BE2C (cell line): ENCODE measurements around the gene PXK.

DNA sequence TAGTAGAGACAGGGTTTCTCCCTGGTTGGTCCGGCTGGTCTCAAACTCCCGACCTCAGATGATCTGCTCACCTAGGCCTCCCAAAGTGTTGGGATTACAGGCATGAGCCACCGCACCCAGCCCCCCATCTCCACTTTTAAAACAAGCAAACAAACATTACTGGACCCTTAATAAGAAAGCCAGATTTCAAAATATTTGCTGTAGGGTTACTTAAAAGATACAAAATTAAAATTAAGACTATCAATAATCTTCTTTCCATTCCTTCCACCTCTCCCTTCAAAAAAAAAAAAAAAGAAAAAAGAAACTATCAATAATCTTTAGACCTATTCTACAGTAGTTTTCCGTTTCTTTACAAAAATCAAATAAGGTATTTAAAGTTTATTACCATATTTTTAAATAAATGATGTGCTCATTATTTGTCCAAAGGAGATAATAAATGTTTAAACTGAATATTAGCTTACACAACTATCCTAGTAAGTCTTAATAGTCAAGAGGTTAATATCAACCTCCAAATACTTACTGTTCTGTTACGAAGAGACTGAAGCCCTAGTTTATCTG, 19.0 kb downstream of the PDE12 start:
- RRBS, result no CpG with 5 or more reads among the region's 5 CpGs

GRCh38 chr3:57580402-57581161, 16.6 kb downstream of the ARF4 start:
- RRBS, result no CpG with 5 or more reads among the region's 4 CpGs

- RRBS, result no CpG with 5 or more reads among the region's 6 CpGs
Observed at GRCh38 chr3:57971970-57972468, 36.2 kb upstream of the FLNB start.

- RRBS, result no CpG with 5 or more reads among the region's 6 CpGs
Observed at GRCh38 chr3:58000504-58001267, 7.5 kb upstream of the FLNB start.

GRCh38 chr3:58081979-58082547, 73.8 kb downstream of the FLNB start:
- RRBS, result no CpG with 5 or more reads among the region's 11 CpGs

- RRBS, result no CpG with 5 or more reads among the region's 14 CpGs
Observed at GRCh38 chr3:58104484-58105446, 96.5 kb downstream of the FLNB start.

DNA sequence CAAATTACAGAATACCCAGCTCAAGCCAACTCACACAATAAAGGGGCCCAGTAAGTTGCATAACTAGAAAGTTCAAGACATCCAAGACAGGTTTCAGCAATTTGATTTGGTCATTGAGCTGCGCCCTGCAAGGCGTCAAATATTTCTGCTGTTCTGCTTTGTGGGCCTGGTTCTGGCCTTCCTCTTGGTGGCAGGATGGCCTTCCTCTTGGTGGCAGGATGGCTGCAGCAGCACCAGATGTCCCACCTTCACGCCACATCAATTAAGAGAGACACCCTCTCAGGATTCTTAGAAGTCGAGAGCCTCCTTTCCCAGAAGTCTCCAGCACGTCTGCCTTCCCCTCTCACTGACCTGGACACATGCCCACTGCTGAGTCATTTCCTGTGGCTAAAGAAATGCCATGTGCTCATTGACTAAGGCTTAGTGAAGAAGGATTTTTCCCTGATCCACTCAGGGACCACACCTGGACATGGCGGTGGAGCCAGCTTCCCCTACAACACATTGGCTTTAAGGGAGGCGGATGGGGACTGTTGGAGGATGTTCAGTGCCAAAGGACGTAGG, 49.1 kb downstream of the DNASE1L3 start:
- RRBS, result no CpG with 5 or more reads among the region's 8 CpGs

DNA sequence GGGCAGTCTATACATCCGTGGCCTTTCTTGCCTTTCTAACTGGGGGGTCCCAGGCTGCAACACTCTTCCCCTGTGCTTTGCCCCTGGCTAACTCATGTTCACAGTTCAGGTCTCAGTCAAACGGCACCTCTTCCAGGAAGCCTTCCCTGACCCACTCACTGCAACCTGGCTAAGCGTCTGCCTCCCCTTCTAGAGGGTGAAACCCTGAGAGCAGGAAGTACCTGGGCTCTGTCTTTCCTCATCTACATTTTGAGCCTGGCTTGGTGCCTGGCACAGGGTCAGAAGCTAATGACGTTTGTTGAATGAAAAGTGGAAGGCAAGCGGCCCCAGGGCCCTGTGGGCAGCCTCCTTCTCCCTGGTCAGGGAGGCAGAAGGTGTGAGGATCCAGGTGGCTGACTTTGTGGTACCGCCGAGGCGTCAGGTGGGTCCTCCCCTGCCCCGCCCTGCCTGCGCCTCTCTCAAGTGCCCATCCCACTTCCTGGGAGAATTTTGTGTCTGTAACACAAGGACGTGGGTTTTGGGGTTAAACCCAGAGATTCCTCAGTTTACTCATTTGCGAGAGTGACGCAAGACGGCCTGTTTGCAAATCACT, 32.1 kb downstream of the DNASE1L3 start:
- RRBS, result no CpG with 5 or more reads among the region's 14 CpGs

DNA sequence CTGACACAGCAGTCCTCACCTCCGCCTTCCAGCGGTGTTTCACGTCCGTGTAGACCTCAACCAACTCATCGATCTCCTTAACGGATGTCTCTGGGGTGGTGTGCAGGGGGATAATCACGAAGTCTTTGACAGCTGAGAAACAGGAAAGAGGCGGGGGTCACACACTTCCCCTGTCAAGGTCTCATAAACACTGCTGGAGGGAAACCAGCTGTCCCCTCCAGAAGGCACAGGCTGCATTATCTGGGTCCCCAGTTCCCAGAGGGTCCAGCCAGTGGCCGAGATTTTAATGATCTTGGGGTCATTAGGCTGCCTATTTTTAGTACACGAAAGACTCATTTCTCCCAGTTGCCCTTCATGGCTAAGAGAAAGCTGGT, 9.8 kb downstream of the DNASE1L3 start:
- RRBS, result no CpG with 5 or more reads among the region's 10 CpGs

GRCh38 chr3:58332601-58333007, at the start of gene PXK:
Gene PXK (plus strand): TSS chr3:58332892.
- RRBS, result 1% methylated on average over 31 of the region's 52 CpGs

DNA sequence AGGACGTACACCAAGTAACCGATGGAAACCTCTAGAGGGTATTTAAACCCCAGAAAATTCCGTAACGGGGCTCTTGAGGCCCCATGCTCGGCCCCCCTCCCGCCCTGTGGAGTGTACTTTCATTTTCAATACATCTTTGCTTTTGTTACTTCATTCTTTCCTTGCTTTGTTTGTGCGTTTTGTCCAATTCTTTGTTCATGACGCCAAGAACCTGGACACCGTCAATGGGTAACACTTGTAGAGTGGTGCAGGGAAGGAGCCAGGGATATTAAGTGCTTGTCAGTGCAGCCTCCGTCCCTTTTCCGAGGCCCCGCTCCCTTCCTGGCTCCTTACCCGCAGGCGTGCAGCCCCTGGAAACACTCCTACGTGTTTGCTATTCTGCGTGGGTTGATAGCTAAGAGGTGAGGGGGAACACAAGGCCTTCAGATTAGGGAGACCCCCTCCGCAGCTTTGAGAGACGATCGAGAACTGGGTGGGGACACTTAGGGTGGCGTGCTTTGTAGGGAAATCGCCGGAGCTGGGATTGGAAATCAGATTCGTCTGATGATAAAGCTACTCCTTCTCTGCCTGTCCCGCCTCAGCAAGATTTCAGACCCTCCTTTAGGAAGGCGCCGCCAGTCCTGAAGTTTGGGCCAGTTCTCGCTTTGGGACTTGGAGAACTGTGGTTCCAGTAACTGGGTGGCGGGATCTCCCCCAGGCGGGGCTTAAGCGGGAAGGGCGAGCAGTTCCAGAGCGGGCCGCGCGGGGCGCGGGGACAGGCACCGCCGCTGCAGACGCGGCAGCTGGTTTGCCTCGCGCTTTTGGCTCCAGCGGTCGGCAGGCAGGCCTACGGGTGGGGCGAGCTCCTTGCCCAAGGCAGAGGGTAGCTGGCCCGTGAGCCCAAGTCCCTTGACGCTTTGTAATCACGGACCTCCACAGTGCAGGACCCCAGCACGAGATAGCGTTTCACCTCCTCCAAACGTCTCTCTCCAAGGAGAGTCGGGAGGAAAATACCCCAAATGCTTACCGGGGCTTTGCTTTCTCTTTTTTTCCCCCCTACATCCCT, 7.9 kb upstream of the FAM107A start:
- RRBS, result 60% methylated on average over 1 of the region's 55 CpGs

GRCh38 chr3:58625982-58626466, 40.5 kb downstream of the FAM3D start:
- RRBS, result no CpG with 5 or more reads among the region's 10 CpGs

DNA sequence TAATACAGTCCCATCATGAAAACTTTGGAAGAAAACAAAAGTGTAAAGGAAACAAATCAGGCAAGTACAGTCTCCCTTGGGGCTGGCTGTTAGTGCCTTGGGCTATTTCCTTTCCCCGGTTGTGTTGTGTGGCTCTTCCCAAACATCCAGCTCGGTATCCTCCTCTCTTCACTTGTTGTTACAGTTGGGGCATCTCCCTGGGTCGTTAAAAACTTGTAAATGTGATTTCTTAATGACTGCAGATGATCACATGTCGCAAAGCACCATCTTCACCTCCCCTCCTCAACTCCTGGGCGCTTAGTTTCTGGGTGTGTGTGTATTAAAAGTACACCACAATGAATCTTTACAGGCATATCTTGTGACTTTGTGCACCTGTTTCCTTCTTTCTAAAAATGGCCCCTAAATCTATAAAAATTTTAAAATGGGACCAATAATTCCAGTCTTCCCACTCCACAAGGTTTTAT, 4.7 kb upstream of the FAM3D start:
- RRBS, result no CpG with 5 or more reads among the region's 5 CpGs

DNA sequence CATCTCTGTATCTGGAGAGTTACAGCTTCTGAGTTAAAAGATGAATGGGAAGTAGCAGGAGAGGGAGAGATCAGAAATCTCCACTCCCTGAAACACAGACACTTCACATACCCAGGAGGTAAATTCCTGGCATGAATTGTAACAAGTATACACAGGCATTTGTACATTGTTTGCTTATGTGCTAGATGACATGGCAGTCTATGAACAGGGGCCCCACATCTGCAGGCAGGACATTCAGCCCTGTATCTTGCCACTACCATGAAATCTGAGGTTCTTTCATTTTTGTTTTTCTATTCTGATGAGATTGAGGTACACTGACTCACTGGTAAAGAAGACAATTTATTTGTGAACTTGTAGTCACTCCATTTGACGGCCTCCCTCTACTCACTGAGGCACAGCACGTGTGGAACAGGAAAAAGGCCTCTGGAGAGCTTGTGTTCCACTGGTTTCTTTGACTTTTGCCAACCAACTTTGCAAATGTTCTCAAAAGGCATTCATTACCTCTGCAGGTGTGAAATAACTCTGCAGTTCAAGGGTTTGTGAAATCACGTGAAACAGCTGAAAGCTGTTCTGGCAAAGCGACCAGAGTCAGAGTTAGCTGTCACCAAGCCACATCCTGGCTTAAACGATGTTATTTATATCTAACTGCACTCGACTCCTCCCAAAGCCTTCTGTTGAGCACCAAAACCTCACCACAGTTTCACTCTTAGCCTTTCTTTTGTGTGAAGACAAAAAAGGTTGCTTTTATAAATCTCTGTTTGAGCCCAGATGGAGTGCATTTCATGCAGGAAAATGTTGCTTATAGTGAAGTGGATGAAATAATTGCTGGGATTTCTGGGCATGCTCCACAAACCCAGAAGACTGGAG, 401.4 kb upstream of the CFAP20DC start:
- RRBS, result no CpG with 5 or more reads among the region's 6 CpGs

- RRBS, result no CpG with 5 or more reads among the region's 2 CpGs
Observed at GRCh38 chr3:60080467-60081151, 1030.8 kb upstream of the CFAP20DC start.

DNA sequence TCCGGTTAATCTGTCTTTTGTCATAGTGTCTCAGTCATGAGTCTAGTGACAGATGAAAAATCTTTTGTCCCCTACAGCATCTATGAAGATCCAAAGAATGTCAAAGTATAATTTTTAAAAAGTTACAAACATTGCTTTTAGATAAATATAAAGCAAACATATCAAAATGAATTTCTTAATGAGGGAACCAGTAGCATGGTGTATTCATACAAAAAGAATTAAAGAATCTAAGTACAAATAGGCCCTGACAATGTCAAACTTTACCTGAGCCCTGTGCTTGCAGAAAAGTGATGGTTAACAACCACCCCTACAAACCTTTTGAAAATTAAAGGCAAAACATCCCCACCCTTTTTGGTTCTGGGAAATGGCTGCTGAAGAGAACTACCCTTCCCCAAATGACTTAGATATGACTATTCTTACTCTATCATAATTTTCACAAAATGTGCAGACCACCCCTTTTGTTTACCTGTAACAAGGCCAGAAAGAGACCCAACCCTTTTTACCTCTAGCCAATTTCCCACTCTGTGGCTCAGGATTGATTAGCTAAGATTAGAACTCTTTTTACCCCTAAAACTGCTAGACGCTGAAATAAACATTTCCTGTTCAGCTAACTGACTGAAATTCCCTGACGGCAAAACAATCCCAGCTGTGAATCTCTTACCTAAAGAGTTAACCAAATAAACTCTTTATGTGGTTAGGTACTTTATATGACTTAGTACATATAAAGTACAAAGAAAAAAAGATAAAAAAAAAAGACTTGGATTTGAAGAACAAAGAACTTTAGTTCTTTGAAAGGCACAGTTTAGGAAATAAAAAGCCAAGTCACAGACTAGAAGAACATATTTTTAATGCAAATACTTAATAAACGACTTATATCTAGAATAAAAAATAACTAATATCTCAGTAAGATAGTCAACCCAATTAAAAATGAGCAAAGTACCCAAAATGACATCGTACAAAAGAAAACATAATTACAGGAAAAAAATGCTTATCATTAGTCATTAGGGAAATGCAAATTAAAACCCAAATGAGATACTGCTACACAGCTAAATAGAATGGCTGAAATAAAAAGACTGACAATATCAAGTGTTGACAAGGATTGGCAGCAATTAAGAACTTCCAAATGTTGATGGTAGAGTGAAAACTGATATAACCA, 988.8 kb downstream of the FHIT start:
- RRBS, result no CpG with 5 or more reads among the region's 5 CpGs

GRCh38 chr3:61563481-61564131, 2.2 kb downstream of the PTPRG start:
- RRBS, result 1% methylated on average over 3 of the region's 40 CpGs

DNA sequence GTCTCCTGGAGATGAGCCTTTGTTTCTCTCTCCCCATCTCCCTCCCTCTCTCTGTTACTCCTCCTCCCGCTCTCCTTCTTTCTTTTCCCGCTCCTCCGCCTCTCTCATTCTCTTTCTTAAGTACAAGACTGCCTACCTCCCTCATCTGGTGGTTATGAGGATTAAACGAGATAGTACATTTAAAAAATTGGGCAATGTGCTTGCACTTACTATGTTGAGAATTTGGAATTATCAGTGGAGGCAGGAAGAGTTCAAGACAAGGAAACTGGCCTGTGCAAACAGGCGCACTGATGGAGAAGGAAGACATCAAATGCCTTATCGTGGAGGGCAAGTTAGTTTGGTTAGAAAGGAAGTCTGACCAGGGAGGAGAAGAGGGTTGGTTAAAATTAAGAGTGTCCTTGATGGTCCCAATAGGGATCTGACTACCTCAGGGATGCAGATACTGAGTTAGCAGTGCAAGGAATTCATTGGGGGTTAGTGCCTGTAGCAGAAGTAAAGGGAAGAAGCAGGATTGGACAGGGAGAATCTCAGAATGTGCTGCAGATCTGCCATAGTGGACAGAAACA, 123.7 kb downstream of the PTPRG start:
- RRBS, result no CpG with 5 or more reads among the region's 6 CpGs

DNA sequence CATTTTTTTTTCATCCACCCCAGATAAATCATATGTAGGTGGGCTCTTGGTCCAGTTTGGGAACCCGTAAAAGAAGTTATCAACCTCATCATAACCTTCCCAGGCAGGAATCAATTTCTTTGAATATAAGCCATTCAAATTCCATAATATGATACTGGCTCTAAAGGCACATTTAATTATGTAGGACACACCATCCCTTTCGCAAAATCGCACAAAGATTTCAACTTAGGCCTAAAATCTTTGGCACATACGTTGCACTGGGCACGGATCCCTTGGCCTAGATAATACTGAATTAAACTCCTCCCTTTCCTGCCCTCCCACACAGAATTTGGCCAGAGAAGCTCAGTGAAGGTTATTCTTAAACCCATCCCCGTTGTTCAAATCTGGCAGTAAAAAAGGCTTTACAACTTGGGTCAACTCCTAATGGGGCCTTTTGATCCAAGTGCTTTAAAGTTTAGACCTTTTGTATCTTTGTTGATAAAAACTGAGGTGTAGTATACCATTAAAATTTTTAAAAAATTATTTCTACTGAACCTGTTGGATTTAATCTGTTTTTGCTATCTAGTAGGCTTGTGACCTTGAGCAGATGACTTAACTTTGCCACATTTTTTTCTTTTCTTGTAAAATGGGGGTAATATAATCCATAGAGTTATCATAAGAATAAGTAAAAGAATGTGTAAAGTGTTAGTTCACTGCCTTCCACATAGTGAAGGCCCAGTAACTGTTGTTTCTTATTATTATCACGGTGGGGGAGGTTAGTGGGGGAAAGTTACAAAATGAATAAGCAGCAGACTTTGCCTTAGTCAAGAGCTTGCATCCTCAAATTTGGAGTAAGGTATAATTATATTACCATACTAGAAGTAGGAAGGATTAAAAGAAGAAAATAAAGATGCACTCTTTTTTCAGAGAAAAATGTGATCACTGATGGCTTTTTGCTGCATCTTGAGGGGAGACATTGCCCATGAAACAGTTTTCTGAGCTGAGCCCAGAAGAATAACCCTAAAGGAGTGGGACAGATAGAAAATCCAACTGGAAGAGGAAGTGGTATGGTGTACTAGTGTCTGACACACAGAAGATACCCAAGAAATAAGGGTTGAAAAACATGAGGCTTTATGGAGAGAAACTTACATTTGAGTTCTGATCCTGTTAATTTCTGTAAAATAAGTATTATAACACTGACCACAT, 247.4 kb downstream of the PTPRG start:
- RRBS, result no CpG with 5 or more reads among the region's 7 CpGs

DNA sequence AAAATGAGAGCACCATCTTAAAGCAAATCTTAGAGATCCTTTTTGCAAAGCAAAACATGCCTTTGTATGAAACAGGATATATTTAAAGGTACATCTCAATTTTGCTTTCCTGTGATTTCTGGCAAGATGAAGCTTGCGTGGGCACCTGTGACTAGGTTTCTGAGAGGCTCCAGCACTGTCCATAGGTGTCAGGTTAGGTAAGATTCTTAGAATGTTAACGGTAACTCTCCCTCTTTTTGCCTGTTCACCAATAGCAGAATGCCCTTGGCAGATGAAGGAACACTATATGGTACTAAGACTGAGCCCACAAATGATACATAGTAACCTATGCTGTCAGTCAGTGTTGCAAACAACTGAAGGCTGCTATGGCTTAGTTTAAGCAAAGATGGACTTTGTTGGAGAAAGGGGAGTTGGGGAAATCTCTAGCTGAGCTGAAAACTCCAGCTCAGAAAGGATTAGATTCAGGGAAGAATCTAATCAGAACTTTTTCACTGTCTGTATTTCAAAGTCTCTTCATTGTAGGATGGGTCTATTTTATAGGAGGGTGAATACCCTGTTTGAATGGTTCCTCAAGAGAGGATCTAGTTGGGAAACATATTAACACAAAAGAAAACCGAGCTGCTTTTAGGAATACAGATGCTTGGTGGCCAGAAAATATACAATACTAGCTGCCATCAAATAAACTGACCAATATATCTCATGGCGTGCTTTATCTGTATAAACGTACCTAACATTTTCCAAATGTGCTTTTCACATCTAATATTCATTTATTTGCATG, 289.6 kb downstream of the PTPRG start:
- RRBS, result no CpG with 5 or more reads among the region's 5 CpGs